ENCODE measurements around the genes CRISP2, PGK2, CRISP1 and TFAP2D.

DNA sequence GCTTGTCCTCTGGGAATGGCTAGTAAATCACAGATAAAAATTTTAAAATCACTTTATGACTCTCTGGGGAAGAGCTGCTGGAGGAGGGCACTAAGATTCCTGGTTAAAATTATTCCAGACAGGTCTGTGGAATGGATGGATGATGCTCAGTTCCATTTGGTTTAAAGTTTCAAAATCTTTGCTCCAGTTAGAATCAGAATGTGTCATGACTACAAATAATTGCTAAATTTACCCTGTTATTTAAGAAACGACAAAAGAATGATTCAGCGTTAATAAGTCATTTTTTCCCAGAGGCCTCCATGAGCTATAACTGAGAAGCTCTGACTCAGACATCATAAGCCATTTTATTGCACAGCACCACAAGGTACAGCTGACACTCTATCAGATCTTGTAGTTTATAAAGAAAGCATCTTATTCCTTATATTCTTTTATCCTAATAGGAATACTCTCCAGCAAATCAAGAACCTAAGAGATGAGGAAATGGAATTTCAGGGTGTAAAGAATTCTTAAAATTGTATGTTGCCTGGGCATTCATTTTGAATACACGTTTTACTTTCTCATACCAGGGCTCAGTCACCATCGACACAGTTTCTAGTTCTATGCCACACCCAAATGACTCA, 636.1 kb downstream of the MMUT start:
- RRBS: no CpG with 5 or more reads among the region's 4 CpGs

DNA sequence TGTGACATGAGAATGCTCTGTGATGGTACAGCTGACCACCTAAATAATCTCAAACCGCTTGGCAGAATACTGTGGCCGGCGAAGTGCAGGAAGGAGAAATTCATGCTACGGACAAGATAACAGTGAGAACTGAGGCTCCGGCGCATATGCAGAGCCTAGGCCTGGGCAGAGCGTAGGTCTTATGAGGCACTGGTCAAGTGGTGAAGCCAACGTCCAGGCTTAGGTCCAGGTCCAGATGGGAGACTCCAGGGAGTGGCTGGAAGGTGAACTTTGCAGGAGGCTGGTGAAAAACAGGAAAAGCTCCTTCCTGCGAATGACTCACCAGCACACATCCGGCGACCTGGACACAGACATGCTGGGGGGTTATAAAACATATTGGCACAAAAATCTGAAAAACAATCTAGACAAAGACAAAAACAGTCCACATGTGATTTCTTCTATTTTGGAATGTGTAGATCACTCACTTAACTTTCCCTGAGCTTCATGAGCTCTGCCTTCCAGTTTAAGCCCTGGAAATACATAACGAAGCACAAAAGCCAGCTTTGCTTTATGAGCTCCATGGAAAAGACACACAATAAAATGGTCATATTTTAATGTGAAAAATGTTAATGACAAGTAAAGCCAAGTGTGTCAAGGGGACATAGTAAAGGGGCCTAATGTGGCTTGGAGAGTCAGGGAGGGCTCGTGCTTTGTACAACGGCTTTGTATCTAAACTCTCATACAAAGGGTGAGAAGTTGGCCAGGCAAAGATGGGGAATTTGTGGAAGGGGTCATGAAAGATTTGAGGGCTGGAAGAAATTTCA, 15.5 kb downstream of the C6orf141 start:
- RRBS: no CpG with 5 or more reads among the region's 14 CpGs

DNA sequence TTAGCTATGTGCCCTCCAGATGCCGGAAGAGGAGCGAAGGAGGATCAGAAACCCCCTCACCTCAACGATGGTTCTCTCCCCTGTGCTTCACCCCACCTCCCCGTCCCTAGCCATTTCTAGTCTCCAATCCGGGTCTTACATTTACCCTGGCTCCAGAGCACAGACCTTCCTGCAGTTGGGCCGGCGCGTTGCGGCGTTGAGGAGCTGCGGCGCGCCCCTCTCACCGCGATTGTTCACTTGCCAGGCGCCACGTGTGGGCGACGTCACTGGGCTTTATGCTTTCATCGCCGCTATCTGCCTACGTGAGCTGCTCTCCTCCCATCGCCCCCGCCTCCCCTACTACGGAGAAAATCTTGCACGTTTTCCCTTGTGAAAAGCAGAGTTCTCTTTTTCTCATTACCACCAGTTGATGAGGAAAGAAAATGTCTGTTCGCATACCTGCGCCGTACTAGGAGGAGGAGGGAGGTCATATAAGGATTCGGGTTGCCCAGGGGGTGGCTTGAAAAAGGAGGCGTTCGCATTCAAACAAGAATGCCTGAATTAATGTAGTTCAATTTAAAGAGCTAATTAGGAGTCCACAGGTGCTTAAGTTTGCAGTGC, at the start of gene CRISP2:
CRISP2 (minus strand) TSS at position 208 of the 600 bp plus-strand sequence.
- RRBS: 22% methylated on average over 5 of the region's 32 CpGs

DNA sequence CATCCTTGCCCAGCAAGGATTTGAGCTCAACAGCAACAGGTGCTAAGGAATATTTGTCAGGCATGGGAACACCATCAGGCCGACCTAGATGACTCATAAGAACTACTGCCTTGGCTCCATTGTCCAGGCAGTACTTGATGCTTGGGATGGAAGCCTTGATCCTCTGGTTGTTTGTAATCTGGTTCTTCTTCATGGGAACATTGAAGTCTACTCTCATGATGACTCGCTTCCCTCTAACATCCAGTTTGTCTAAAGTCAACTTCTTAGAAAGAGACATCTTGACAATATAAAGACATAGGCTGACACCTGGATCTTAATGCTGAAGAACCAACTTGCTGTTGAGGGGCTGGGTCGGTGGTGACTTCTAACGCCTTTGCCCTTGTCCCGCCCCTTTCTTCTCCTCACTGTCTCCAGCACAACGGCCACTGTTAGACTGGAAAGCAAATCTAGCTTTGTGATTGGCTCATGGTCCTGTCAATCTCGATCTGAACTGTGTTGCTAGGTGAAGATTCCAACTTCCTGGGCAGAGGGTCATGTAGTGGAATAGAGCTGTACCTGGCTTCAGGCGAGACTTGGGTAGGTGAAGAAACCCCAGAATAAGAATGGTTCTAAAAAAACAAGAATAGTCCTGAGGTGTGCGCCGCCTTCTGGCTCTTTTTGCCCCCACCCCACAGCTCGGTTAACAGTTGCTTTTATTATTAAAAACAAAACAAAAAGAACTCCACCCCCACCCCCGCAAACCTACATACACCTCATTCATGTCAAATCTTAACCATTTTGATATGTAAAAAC, at the start of gene PGK2:
PGK2 (minus strand) TSS at position 375 of the 792 bp plus-strand sequence.
- RRBS: no CpG with 5 or more reads among the region's 12 CpGs

DNA sequence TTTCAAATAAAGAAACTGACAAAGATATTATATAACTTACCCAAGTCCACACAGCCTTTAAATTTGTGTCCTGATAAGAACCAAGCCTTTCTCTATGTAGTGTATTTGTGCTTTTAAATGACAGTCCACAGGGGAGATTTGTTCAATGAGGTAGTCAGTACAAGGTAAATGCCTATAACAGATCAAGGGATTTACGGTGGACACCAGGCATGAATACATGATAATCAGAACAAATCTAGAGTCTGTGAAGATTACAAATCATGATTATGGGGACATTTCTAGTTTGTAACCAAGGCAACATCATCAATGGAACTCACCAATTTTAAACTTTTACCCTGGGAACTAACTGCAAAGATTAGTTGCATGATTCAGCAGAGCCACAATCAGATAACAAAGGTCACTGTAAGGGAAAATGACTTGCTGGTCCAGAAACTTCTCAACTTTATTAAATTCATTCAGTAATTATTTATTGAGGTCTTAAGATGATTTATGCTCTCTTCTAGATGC, at the start of gene CRISP1:
CRISP1 (minus strand) TSS at position 147 of the 507 bp plus-strand sequence.
- RRBS: no CpG with 5 or more reads among the region's 1 CpG

DNA sequence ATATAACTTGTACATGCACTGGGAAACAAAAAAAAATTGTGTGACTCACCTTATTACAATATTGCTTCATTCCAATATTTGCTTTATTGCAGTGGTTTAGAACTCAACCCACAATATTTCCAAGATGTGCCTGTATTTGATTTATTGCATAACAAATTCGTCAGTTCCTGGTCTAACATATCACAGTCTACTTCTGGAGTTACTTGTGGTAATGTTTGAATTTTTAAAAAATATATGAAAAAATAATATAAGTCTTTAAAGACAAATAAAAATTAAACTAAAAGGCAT, 42.0 kb upstream of the DEFB112 start:
- RRBS: no CpG with 5 or more reads among the region's 1 CpG

- RRBS: no CpG with 5 or more reads among the region's 3 CpGs
These were observed at the start of gene TFAP2D for GRCh38 chr6:50713375-50713677. TSS of gene TFAP2D (plus strand) at chr6:50713526.

- RRBS: no CpG with 5 or more reads among the region's 15 CpGs
These were observed 406.1 kb downstream of the TFAP2B start for GRCh38 chr6:51224779-51225257.

DNA sequence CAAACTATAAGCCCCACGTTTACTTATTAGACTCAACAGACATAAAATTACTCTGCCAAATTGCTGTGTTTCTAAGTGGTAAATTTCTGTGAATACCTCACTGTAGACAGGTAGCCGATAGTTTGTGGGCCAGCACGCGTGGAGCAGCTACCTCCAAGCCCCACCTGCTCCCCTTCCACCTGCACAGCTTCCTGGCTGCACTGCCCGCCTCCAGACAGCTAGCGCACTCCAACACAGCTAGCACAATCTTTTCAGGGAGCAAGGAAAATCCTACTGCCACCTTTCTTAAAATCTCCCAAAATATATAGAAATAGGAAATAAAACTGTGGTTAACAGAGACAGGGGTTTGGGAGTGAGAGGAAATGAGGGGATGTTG, 349.4 kb downstream of the PKHD1 start:
- RRBS: no CpG with 5 or more reads among the region's 6 CpGs

DNA sequence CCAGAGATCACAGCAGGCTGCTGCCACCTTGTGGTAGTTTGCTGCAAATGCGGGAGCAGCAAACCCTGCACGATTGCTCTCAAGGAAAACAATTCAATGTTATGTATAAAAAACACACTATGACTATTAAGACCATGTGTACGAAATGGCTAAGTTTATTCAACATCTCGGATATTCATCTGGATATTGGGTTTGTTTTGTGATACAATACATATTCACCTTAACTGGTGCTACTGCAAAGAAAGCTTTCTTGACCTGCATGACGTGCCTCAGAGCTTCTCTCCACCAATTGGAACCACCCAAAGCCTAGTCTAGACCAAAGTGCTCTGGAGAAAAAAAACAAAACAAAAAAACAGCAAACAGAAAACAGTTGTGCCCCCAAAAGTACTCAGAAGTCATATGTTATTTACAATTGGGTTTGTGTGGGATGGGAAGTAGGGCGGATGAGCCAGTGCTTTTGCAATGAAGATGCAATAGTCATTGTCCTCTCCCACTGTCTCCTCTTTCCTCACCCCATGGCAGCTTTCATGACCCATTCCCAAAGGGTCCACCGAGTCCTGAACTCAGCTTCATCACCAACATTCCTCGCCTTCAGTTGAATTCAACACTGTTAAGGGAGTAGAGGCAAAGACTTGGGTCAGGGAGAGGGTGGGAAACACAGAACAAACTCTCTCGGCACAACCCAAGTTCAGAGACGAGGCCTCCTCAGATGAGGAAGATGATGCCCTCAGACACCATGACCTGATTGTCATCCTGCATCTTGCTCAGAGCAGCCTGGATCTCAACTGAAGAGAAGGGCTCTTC, 19.8 kb upstream of the IL17F start:
- RRBS: no CpG with 5 or more reads among the region's 10 CpGs

- RRBS: no CpG with 5 or more reads among the region's 5 CpGs
These were observed 20.8 kb upstream of the MCM3 start for GRCh38 chr6:52305369-52305728.

- RRBS: no CpG with 5 or more reads among the region's 18 CpGs
These were observed 35.9 kb upstream of the PAQR8 start for GRCh38 chr6:52325649-52326839.

GRCh38 chr6:52362306-52363393, 699 bp downstream of the PAQR8 start:
- RRBS: 3% methylated on average over 30 of the region's 71 CpGs

GRCh38 chr6:52403003-52403642, 17.0 kb upstream of the EFHC1 start:
- RRBS: no CpG with 5 or more reads among the region's 33 CpGs

DNA sequence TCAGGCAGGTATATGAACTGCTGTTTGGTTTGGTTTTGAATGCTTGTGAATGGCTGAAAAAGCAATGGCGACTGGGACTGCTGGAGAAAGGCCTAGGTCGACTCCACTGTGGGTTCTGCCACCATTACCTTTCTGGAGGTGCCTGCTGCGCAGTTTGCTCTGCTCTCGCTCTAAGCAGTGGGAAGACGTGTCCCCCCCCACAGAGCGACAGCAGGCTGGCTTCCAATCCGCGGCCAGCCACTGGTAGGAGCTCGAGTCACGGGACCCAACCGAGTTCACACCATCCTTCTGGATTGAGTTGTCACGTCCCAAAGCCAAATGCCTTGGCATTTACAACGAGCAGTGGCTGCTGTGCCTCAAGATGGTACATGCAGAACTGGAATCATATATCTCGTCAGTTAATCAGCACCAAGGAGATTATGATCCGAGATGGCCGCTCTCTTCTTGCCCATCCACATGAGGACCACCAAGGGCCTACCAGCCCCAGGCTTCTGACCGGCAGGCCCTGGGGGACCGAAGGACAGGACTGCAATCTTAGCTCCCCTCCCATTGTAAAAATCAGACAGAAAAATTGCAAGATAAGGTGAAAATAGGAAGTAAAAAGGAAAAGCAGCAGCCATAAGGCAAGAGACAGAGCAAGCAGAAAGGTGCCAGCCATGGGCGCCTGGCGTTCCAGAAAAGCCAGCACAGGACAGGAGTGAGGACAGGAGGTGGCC, 74.5 kb downstream of the TRAM2 start:
- RRBS: no CpG with 5 or more reads among the region's 20 CpGs

DNA sequence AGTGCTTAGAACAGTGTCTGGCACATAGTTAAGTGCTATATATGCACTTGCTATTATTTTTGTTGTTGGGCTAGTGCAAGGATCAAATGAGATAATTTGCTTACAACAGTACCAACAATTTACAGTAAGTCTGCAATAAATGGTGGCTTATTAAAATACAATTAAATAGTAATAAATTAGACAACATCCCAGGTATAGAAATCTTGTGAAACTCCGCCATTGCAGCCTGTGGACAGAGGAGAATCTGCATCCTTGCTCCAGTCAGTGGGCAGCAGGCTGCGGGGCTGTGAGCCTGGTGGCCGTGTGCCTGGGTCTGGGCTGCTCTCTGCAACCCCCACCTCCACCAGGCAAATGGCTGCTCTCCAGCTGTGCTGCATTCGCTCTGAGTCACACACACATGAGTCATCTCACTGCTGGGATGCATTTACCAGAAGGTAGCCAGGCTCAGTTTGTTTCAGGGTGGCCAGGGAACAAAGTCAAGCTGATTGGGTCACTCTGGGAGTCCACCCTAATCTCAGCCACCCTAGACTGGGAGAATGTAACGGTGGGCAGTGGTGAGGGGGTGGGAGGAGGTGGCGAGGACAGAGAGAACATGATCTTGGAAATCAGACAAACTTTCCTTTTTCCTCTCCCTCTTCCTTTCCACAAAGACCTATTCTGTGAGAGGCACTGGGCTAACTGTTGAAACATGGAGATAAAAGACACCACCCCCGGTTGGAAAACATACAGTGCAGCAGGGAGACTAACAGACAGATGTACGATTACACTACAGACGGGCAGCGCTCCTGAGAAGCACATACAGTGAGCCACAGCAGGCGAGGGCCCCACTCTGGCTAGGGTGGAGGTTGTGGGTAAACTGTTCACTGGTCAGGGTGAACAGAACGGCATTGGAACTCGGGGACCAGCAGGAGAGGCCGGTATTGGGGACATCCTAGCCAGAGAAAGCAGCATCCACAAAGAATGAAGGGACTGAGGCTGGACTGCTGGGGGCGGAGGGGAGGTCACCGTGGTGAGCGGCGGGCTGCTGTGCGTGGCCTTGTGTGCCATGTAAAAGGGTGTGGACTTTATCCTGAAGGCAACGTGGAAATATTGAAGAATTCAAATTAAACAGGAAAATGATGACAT, 59.2 kb downstream of the TRAM2 start:
- RRBS: no CpG with 5 or more reads among the region's 20 CpGs

- RRBS: no CpG with 5 or more reads among the region's 8 CpGs
These were observed 54.9 kb downstream of the TRAM2 start for GRCh38 chr6:52521949-52522455.

- RRBS: no CpG with 5 or more reads among the region's 13 CpGs
These were observed 21.4 kb upstream of the TRAM2 start for GRCh38 chr6:52598001-52598955.

GRCh38 chr6:52664317-52665389, 6.3 kb upstream of the TMEM14A start:
- RRBS: 8% methylated on average over 11 of the region's 54 CpGs

- RRBS: no CpG with 5 or more reads among the region's 5 CpGs
These were observed 8.8 kb upstream of the GSTA3 start for GRCh38 chr6:52918205-52918739.